Neural progenitor cell (in vitro differentiated cells): ENCODE data around the gene PAXIP1.

DNA sequence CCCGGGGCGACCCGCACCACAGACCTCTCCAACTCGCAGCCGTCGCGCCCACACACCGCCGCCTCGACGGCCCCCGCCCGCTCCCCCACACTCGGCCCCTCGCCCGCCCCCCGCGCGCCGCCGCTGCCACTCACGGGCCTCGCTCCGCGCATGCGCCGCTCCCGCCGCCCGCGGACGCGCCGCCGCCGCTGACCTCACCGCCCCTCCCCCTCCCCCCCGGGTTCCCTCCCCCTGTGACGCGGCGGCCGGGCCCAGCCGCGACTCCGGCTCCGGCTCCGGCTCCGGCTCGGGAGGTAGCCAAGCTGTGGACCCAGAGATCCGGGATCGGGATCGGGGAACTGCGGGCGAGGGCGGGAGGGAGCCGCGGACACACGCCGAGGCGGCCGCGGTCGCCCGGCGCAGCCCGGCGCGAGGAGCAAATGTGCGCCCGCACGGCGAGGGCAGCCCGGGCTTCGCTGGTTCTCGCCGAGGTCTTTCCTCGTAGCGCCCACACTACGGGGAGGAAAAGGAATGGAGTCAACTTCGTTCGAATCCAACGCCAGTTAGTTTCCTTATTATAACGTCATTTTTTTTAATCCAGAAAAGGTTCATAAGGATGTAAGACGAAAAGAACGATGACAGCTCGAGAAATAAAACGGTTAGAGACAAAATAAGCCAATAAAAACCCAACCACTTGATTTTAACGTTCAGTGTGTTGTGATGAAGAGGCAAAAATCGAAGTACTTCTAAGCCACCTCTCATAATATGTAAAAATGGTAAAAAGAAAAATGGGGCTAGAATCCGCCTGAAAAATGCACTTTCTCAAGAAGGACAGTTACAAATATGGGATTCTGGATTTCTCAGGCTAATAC, 910 bp upstream of the KMT2C start:
- RAMPAGE, long total RNA, result no peak

DNA sequence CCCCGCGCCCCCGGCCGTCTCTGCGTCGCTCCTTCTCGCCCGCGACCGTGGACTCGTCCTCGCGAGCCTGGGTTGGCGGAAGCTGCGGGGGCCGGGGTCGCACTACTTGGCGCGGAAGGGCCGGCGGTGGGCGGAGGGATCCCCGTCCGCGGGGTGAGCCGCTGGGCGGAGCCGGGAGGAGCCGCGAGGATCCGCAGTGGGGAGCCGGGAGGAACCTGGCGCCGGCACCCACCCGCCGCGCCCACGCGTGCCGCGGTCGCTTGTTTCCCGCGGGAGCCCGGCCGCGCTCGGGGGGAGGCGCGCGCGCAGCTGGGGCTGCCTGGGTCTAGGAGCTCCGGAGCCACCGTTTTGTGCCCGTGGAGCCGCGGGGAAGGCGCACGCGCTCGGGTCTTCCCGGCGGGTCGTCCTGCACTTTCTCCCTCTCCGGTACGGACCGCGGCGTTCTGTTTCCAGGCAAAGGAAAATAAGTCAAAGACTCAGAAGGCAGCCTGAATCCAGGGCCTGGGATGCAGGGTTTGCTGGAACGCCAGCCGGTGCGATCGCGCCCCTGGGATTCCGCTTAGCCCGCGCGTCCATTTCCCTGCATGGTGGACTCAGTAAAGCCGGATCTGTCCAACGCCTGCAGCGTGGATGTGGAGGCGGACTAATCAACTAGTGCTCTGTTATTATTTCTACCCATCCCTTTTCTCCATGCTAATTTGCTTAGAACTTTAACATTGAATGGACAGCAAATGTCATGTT, 28.8 kb upstream of the KMT2C start:
- RAMPAGE, long total RNA, result no peak

- RAMPAGE, long total RNA, result no peak
Observed at GRCh38 chr7:152640329-152641437, 35.3 kb downstream of the XRCC2 start.

GRCh38 chr7:152675373-152676046, 431 bp downstream of the XRCC2 start:
- RAMPAGE, long total RNA, result no peak

DNA sequence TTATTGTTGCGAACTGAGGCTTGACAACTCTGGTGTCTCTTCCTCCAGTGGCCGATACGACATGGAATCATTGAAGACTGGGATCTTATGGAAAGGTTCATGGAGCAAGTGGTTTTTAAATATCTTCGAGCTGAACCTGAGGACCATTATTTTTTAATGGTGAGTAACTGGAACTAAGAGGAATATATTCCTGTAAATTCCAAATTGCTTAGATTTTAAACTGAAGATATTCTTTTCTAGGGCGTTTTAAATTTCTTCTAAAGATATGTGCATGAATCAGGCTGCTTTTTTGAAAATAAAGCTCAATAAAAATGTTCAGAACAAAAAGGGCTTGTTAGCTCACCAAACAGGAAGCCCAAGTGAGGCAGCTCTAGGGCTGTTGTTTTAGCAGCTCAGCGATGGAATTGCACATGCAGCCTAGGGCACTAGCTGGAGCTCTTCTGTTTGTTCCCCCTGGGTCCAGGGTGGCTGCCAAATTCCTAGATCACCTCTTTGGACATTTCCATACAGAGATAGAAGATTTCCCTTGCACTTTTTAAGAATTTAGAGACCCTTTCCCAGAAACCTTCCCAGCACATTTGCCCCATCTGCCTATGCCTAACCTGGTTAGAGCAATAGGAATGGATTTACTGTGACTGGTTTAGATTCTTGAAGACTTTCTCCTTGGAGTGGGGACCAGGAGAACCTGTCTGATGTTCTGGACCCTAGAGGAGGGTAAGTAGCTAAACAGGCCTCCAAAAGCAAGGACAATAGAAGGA, 42.2 kb downstream of the ACTR3B start:
- RAMPAGE, long total RNA, result no peak

- RAMPAGE, long total RNA, result no peak
Observed at GRCh38 chr7:152933061-152933473, 173.5 kb downstream of the ACTR3B start.

DNA sequence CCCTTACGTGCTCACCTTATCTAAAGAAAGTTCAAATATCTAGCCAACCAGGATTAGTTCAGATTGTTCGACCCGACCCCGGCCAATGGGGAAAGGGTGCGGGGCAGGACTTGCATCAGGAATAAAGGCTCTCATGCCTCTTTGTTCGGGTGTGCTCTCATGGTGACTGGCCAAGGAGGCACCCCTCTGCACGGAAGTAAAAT, 230.5 kb downstream of the ACTR3B start:
- RAMPAGE, long total RNA, result start-site peak on the plus strand centred at position 150 of the sequence, 25 bp wide, 36 and 61 reads in 2 replicates

- RAMPAGE, long total RNA, result no peak
Observed at GRCh38 chr7:153388725-153389872, 629.5 kb downstream of the ACTR3B start.

- RAMPAGE, long total RNA, result no peak
Observed at GRCh38 chr7:155002606-155003253, at the start of gene PAXIP1. Gene PAXIP1, minus strand, starts transcription at chr7:155003124.

GRCh38 chr7:155071129-155071794, 1.1 kb downstream of the HTR5A start:
- RAMPAGE, long total RNA, result no peak

DNA sequence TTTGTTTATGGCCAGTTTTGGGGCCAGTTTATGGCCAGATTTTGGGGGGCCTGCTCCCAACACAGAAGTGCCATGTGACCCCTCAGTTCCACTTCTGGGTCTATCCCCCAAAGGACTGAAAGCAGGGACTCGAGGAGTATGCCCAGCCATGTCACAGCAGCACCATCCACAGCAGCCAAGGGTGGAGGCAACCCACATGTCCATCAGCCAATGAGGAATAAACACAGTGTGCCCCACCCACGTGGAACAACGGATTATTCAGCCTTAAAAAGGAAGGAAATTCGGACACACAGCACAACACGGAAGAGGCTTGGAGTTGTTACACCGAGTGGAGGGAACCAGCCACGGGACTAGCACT, 53.6 kb upstream of the INSIG1 start:
- RAMPAGE, long total RNA, result no peak

DNA sequence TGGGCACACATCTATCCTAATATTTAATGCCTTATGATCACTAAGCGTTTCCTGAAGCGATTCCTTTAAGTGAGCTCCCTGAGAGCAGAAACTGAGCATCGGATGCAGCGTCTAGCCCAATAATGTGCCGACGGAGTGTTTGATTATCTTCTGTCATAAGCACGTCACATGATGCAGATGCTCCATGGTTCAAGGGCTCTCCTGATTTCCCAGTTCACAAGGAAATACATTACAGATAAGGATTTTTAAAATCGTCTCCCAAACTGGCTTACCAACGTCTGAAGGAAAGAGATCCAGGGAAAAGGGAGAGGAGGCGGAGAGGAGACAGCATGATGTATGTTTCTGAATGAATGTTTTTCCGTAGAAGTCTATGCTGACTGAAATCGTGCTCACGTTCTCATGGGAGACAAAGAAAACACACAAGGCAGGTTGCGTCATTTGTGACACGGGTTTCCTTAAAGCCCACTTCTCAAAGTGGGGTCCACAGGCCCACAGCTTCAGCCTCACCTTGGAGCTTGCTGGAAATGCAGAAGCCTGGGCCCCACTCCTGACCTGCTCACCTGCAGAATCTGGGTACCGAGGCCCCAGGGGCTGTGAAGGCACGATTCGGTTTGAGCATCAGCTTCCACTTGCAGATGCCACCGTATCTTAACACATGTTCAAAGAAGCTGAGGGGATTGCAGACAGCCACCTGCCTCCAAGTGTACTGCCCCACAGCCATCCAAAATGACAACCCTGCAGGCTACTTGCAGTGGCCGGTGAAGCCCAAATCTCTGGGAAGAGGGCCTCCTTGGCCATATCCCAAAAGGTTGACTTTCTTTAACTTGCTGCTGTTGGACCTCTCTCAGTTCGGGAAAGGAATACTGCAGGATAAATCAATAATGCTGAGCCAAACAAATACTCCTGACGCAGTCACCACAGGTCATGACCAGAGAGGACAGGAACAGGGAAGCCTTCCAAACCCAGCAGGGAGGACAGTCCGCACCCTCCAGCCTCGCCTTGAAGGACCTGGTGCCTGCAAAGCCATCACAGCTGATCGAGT, 21.3 kb upstream of the INSIG1 start:
- RAMPAGE, long total RNA, result no peak

GRCh38 chr7:155285823-155286226, 11.9 kb upstream of the INSIG1 start:
- RAMPAGE, long total RNA, result no peak

- RAMPAGE, long total RNA, result no peak
Observed at GRCh38 chr7:155453842-155454775, 3.8 kb upstream of the EN2 start.

DNA sequence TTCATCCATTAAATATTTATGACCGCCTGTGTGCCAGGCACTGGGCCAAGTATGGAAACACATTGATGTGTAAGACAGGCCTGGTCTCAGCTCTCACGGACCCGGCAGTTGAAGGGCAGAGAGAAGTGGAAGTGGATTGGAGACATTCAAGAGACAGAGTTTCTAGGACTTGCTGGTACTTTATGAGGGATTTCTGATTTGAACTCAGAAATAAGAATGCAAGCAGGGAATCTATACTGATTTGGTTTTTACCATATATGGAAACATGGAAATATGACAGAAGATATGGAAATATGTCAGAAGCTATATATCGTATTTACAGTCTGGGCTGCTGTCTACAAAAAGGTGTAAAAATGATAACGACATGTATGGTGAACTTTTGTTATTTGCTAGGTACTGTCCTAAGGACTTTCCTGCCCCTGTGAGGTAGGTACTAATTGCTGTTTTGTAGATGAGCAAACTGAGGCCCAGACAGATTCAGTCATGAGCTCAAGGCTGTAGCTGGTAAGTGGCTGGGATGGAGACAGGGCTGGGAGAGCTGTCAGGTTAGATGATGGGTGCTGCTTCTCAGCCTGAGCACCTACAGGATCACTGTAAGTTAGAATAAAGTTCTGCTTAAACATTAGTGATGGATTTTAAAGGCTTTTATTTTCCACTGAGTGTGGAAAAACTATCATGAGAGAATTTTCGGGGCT, 82.0 kb downstream of the SHH start:
- RAMPAGE, long total RNA, result no peak

GRCh38 chr7:155796374-155797434, 15.6 kb downstream of the SHH start:
- RAMPAGE, long total RNA, result no peak

- RAMPAGE, long total RNA, result no peak
Observed at GRCh38 chr7:155805367-155805935, 6.8 kb downstream of the SHH start.

- RAMPAGE, long total RNA, result no peak
Observed at GRCh38 chr7:155808879-155809354, 3.3 kb downstream of the SHH start.

GRCh38 chr7:155815235-155815739, 3.0 kb upstream of the SHH start:
- RAMPAGE, long total RNA, result no peak

- RAMPAGE, long total RNA, result no peak
Observed at GRCh38 chr7:156659901-156660884, 19.6 kb downstream of the RNF32 start.